Measurements from ENCODE around the genes RTL8B, CT45A7, CD40LG and MCF2.

DNA sequence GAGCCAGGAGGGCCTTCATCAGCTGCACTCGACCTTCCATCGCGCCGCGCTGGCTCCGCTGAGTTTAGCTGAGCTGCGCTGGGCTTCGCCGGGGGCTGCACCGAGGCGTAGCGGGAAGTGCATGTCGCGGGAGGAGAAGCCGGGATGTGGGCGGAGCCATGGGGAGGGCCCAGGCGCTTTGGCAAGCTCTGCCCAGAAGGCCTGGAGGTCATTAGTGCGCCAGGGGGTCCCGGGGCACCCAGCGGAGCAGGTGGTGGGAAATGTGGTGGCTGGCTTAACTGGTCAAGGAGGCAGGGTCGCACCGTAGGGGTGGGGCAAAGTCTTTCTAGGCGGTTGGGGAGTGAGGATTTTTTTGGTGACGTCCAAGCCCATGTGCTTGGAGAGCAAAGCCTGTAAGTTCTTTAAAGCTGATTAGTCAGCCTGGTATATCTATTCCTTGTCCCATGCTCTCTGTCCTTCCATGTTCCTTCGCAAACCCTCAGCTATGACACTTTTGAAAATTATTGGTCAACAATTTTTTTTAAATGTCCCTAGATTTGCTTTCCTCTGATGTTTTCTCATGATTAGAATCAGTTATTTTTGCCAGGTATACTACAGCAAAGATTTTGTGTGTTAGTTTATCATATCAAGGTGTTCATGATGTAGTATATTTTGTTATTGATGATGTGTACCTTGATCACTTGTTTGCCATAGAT, at the start of gene RTL8B:
TSS of gene RTL8B (minus strand) at position 123 of the 695 bp plus-strand sequence.
- PRO-cap = bidirectional peak, plus-strand start at position 211 of the sequence, minus-strand start at position 60 of the sequence

- PRO-cap = bidirectional peak, plus-strand start at chrX:135345627, minus-strand start at chrX:135345478
These were observed 782 bp downstream of the ZNF449 start for GRCh38 chrX:135345308-135345847.

GRCh38 chrX:135348794-135349449, 4.3 kb downstream of the ZNF449 start:
- PRO-cap = no peak

DNA sequence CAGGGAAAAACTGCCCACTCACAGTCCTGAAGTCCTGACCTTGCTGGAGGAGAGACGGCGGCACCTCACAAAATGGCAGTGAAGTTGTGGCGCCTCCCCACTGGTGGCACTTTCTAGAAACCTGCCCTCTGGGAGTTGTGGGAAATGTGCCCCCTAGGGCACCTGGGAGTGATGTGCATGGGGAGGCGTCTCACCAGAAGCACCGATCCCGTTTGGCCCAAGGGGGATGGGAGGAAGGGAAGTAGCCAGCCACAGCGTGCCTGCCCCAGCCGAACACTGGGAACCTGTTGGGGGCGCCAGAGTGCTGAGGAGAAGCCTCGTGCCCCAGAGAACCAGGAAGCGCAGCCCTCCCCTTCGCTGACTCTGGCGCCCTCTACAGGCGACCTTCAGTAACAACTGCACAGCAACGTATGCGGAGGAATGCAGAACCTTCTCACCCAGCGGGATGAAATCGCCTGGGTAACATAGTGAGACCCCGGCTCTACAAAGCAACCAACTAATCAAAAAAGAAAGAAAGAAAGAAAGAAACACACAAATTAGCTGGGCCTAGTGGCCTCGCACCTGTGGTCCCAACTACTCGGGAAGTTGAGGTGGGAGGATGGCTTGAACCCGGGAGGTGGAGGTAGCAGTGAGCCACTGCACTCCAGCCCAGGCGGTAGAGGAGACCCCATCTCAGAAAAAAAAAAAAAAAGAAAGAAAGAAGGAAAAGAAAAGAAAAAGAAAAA, at the start of gene CT45A7:
TSS of gene CT45A7 (minus strand) at position 278 of the 725 bp plus-strand sequence.
- PRO-cap = no peak

DNA sequence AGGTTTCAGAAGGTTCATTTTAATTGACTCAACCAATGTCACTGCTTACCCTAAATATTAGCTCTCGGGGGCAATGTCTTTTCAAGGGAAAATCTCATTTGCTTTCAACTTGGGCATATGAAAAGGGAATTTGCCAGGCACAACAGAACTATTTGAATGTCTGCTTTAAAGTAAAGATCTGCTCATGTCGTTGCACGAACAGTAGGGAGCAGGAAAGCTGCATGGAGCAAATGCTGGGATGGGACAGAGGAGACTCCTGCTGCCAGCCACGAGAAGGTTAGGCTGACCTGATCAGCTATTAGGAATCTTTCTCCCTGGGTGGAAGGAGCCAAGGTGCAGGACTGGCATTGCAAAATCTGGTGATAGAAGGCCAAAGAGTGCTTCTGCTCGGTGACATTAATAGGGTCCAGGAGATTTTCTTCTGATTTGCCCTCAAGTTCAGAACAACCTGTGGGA, 26.7 kb upstream of the FHL1 start:
- PRO-cap = no peak

DNA sequence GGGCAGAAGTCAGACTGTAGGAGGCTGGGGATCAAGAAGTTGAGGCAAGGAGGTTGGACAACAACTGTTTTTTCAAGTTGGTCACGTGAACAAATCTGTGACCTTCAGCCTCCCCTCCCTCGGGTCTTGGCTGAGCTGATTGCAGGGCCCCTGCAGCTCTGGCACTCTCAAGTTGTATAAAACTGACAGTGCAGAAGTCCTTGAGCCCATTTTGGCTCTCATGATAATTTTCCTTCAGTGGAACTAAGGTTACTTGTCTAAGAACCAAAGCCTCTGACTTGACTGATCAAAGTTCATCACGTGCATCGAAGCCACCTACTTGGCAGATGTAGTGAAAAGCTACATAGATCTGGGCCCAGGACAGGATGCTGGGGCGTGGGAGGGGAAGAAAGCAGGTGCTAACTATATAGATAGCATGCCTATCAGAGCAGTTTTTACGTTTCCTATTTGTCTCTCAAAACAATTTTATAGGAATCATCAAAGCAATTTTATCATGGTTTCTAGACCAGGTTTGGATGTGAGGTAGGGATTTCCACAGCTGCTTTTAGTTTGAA, 1.4 kb upstream of the CD40LG start:
- PRO-cap = no peak

GRCh38 chrX:136648045-136648475, at the start of gene CD40LG:
TSS of gene CD40LG (plus strand) at chrX:136648158.
- PRO-cap = no peak

DNA sequence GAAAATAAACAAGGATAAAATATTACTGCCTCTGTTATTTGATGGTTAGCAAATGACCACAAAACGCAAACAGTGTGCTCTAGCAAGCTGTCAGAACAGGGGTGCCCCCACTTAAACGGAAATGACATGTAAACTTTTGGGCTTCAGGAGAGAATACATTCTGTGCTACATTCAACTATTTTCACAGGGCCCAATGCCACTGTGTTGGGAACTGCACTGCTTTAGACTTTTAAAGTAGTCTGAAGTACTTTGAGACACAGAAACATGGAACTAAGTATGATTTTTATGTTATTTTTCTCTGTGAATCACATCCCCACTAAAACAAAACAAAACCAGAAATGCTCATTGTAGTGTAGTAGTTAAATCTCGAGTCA, 14.2 kb downstream of the CD40LG start:
- PRO-cap = no peak

GRCh38 chrX:136760019-136760522, 20.7 kb downstream of the ARHGEF6 start:
- PRO-cap = no peak

DNA sequence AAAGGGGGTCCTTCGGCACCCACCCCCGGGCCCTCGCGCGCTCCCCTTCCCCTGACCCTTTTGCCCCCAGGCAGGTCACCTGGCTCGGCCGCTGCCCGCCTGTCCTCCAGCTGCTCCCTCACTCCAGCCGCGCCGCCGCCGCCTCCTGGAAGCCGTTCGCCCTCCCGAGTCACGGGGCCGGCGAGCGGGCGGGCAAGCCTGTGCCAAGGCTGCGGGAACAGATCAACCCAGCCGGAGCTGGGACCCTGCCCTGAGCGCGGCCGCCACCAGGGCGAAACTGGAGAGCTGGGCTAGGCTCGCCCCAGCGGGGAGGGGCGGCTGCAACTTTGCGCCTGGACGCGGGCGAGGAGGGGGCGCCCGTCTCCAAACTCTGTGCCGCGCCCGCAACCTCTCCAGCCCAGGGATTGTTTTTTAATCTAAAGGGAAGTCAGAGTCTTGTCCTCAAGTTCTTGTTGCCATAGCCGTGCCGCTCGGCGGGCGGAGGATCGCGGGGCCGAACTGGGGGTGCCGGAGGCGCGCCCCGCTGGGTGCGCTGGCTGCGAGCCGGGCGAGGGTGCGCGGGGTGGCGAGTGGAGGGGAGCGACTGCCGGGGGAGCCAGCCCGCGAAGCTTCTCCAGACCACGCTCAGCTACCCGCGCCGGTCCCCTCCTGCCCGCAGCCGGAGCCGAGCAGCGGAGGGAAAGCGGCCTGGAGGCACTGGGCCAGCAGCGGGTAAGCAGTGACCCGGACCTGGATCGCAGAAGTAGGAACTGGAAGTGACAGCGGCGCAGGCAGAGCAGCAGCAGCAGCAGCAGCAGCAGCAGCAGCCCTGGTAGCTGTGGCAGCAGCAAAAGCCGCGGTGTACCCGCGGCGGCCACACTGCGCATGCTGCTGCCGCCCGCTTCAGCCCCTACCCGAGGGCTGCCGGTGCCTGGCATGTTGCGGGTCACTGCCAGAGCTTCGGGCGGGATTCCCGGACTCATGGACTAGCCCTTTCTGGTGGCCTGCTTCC, 13.4 kb downstream of the ARHGEF6 start:
- PRO-cap = bidirectional peak, plus-strand start at position 458 of the sequence, minus-strand start at position 279 of the sequence; bidirectional peak, plus-strand start at position 829 of the sequence, minus-strand start at position 751 of the sequence

DNA sequence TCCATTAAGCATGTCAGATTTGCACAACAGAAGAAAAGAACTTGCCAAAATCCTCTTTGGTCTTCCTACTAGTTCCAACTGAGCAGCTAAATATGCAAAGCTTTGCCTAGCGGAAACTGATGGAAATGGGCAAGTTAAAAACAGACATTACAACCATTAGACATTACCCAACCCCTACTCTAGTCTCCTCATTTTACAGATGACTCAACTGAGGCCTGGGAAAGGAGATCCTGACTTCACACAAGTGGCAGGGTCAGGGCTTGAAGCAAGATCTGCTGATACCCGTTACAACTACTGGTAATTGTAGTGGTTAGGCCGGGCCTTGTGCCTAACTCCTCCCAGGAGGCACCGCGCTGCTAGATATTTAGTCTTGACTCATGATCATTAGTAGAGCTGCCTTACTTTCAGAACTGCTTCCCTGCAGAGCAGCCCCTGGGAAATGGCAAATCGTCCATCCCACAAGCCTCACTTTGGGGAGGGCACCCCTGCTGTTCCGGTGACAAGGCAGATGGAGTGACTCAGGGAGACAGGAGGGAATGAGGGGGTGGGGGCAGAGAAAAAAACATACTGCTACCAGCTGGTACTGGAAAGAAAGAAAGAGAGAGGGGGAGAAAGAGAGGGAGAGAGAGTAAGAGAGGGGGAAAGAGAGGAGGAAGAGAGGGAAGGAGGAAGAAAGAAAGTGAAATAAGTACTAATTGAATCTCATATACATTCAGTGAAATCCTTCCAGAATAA, 12.2 kb downstream of the ARHGEF6 start:
- PRO-cap = bidirectional peak, plus-strand start at position 401 of the sequence, minus-strand start at position 274 of the sequence

DNA sequence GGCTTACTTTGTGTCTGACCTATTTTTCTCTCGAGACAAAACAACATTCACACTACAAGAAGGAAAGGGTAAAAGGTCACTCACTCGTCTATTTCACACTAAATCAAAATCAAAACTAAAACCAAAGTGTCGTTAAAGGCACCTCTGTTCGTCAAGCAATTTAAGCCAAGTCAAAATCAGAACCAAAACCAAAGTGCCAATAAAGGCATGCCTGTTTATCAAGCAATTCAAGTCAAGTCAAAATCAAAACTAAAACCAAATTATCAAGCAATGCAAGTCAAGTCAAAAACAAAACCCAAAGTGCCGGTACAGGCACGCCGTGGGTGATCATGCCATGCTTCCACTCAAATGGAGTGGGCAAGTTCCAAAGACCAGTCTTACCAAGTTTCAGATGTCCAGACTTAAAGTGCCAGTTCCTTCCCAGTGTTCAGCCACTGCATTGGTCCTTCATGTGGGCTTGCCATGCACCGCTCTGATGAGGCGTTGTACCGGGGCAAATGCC, 55.0 kb upstream of the RBMX start:
- PRO-cap = no peak

GRCh38 chrX:138131316-138131739, 565.4 kb downstream of the ZIC3 start:
- PRO-cap = no peak

GRCh38 chrX:139003234-139003535, 291.7 kb upstream of the FGF13 start:
- PRO-cap = unidirectional peak, minus-strand start at chrX:139003454

GRCh38 chrX:139224853-139225410, 305.6 kb upstream of the F9 start:
- PRO-cap = no peak

- PRO-cap = no peak
These were observed at the start of gene MCF2 for GRCh38 chrX:139707870-139708463. TSS of gene MCF2 (minus strand) at chrX:139708167.

DNA sequence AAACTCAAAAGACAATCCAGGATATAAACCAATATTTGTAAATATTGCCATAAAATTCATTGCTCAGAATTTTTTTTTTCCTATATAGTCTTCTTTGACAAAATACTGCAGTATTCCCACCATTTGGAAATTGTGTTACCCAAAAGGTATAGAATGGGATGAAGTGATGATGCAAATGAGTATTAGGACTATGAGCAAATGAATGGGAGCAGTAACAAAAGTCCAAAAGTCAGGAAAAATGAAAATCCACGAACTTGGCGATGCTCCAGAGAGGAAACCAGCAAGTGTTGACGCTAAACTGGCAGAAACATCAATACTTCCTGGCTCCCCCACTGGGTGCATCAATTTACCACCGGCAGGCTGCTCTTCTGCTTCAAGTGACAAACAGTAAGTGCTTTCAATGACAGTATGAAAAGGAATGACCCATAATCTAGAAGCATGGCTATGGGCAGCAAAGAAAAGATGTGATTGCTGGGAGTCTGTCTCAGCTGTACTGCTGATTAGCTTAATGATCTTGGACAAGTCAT, 8.9 kb downstream of the ATP11C start:
- PRO-cap = unidirectional peak, minus-strand start at position 293 of the sequence

DNA sequence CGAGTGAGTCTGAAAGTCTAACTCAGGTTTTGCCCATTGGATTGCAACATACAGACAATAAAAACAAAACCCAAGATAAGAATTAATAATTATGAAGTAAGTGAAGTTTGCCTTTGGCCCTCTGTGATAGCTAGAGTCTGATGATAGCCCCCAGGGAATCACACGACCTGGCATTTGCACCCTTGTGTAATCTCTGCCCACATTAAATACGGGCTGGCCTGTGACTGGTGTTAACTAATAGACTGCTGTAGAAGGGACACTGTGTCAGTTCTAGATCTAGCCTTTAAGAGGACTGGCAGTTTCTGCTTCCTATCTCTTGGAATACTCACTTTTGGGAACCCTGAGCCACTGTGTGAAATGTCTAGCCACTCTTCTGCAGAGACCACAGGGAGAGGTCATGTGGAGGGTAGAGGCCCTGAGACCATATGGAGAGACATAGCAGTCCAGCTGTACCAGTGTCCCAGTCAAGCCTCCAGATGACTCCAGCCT, 8.0 kb upstream of the CXorf66 start:
- PRO-cap = no peak

GRCh38 chrX:140783651-140784557, 218.5 kb upstream of the SPANXB1 start:
- PRO-cap = no peak

DNA sequence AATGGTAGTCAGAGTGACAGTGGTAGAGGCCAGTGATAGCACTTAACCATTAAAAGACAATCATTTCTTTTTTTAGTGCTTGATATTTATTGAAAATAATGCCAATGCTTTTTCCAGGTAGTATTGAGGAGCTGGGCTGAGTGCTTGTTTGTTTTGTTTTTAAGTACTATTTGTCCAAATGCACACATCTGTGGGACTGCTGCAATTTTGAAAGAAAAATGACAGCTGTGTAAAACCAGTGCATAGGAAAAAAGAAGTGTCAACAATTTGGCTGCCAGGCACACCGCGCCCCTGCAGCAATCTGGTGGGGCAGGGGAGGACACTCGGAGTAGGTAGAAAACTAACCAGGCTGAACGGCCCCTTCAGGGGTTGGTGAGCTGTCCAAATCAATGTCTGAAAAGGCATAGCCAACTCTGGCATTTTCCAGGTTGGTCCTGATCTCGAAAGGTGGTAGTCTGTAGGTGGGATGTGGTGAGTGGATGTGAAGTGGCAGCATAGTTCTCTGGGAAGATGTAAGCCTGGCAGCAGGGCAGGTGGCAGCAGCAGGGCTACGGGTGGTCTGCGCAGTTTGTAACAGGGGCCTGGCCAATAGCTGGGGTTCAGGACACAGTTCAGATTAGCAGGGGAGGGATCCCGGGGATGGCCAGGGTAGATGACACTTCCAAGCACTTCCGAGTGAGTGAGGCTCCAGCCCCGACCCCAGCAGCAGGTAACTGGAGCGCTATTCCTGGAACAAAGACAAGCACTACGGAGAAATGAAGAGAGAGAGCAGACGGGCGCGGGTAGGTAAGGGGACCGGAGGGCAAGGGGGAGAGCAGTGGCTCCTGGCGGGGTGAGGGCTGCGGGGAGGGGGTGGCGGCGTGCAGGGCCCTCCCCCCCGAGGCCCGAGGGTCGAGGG, 998 bp downstream of the LDOC1 start:
- PRO-cap = no peak

Measured in A673 (cell line).